Measurements from ENCODE around the genes H4C1 and H4C2.

DNA sequence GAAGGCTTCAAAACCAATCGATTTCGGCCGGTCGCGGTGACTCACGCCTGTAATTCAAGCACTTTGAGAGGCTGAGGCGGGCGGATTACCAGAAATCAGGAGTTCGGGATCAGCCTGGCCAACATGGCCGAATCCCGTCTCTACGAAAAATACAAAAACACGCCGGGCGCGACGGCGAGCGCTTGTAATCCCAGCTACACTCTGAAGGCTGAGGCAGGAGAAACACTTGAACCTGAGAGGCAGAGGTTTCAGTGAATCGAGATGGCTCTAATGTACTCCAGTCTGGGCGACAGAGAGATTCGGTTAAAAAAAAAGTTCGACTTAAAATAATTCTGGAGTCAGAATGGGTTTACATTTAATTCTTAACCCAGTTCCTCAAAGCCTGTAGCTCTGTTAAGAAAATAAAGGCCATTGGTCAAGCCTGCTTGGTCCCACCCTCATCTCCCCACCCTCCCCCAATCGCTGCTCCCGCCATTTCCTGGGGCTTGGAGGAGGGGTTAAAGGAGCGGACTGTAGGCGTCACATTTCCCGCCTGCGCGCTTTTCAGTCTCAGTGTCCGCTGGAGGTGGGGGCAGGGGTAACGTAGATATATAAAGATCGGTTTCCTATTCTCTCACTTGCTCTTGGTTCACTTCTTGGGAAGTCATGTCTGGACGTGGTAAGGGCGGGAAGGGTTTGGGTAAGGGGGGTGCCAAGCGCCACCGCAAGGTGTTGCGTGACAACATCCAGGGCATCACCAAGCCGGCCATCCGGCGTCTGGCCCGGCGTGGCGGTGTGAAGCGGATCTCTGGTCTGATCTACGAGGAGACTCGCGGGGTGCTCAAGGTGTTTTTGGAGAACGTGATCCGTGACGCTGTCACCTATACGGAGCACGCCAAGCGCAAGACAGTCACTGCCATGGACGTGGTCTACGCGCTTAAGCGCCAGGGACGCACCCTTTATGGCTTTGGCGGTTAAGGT, at the start of gene H4C1:
TSS of gene H4C1 (plus strand) at position 616 of the 960 bp plus-strand sequence.
- RRBS, 2 experiments = no CpG with 5 or more reads among the region's 60 CpGs
CAGE:
- cytosol, long polyA minus RNA = start-site peak on the minus strand centred at position 340 of the sequence, 24 bp wide, 19 reads
- cytosol, long polyA plus RNA = no peak
- long polyA plus RNA = no peak
- nucleus, long polyA minus RNA = no peak
- nucleus, long polyA plus RNA = no peak

DNA sequence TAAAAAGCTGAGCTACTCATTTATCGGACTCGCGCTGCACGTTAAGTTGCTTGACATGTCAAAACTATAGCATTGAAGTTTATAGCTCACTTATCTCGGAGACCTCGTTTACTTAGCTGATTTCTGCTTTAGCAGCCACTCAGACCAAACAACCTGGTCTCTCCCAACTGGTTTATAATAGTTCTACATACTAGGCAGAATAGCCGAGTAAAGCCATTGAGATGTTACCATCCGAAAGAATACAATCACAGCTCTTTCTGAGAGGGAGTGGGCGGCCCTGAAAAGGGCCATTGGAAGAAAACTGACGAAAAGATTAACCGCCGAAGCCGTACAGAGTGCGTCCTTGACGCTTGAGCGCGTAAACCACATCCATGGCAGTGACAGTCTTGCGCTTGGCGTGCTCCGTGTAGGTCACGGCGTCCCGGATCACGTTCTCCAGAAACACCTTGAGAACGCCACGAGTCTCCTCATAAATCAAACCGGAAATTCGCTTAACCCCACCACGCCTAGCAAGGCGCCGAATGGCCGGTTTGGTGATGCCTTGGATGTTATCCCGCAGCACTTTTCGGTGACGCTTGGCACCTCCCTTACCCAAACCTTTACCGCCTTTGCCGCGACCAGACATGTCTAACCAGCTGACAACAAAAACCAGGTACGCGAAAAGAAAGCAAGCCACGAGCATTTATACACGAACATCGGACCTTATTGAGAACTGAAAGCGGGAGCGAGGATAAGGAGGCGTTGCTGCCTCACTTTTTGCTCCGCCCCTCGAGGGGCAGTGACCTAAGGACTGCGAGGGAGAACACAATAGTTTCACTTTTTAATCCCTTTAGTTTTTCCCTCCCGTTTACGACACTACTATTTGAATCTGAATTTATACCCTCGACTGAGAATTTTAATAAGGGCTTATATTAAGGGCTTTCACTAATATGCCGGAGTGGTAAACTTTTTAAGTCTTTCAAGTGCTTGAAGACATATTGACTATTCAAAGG, at the start of gene H4C2:
TSS of gene H4C2 (minus strand) at position 656 of the 992 bp plus-strand sequence.
- RRBS, 2 experiments = no CpG with 5 or more reads among the region's 53 CpGs
CAGE:
- cytosol, long polyA minus RNA = no peak
- cytosol, long polyA plus RNA = no peak
- long polyA plus RNA = no peak
- nucleus, long polyA minus RNA = no peak
- nucleus, long polyA plus RNA = no peak

- RRBS, 2 experiments = no CpG with 5 or more reads among the region's 26 CpGs
CAGE:
- cytosol, long polyA minus RNA = no peak
- cytosol, long polyA plus RNA = no peak
- long polyA plus RNA = no peak
- nucleus, long polyA minus RNA = no peak
- nucleus, long polyA plus RNA = no peak
Measured at GRCh38 chr6:26033671-26034507, 471 bp upstream of the H2AC4 start.

DNA sequence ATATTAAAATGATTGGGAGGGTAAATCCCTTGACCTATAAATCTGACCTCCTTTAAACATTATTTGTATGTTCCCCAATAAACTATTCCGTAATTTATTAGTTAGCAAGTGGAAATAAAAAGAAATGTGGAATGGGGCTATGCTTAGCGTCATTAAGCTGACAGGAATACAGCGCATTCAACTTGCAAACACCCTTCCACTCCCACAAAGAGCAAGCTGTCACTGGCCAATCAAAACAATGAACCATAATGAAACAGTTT, 251 bp upstream of the H4C3 start:
- RRBS, 2 experiments = no CpG with 5 or more reads among the region's 3 CpGs
CAGE:
- cytosol, long polyA minus RNA = no peak
- cytosol, long polyA plus RNA = no peak
- long polyA plus RNA = no peak
- nucleus, long polyA minus RNA = no peak
- nucleus, long polyA plus RNA = no peak

DNA sequence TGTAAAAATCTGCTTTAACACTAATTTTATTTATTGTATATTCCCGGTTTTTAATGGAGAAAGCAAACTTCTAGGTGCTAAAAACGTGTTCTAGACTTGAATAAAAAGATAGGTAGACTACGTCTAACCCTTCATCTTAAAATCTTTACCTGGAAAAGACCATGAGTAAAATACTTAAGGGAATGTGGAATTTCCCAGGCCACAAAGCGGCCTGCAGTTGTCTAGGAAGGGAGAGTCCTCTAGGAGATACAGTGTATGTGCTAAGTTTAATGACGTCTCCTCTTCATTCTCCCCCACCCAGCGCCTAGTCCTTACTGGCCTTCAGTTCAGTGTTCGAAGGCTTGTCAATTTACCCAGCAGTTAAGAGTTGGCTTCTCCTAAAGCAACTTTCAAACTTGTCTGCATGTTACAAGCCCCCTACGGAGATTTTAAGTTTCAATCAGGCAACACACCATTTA, 1.4 kb downstream of the H2BC4 start:
- RRBS, 2 experiments = no CpG with 5 or more reads among the region's 8 CpGs
CAGE:
- cytosol, long polyA minus RNA = no peak
- cytosol, long polyA plus RNA = no peak
- long polyA plus RNA = no peak
- nucleus, long polyA minus RNA = no peak
- nucleus, long polyA plus RNA = no peak

DNA sequence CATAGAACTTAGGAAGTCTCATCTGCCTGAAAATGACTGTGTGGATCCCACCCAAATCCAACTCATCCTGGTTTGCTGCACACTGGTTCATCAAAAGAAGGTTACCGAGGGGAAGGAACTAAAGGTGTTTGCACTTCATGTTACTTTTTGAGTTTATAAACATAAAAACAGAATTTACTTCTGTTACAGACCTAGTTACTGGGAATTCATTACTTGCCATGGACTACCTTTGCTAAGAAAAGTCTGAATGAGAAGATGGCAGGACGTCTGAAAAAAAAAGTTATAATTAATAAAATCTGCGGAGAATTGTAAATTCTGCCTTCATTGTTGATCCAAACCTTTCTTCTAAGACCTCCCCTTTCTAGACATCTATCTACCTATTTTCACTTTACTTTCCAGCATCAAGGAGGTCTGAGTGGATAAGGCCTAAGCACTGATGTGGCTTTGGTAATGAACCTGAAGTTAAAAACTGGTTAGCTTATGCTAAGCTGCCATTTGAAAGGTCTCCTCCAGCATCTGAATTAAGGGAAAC, 12.5 kb upstream of the H2BC6 start:
- RRBS, 2 experiments = no CpG with 5 or more reads among the region's 3 CpGs
CAGE:
- cytosol, long polyA minus RNA = no peak
- cytosol, long polyA plus RNA = no peak
- long polyA plus RNA = no peak
- nucleus, long polyA minus RNA = no peak
- nucleus, long polyA plus RNA = no peak

GRCh38 chr6:26223214-26223649, 1.7 kb upstream of the H3C6 start:
- RRBS, 2 experiments = no CpG with 5 or more reads among the region's 7 CpGs
CAGE:
- cytosol, long polyA minus RNA = no peak
- cytosol, long polyA plus RNA = no peak
- long polyA plus RNA = no peak
- nucleus, long polyA minus RNA = no peak
- nucleus, long polyA plus RNA = no peak

DNA sequence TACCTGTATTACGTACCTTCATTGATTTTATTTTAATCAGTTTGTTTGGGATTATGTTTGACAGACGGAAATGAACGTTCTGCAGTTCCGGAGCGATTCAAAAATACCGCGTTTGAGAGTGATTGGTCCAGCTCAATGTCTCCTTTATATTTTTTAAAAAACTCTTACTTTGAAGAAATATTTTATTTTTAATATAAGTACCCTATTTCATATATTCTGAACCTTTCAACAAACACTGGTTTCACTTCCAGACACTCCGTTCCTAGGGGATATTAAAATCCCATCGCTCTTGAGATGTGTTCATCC, 349 bp upstream of the H3C7 start:
- RRBS, 2 experiments = no CpG with 5 or more reads among the region's 9 CpGs
CAGE:
- cytosol, long polyA minus RNA = no peak
- cytosol, long polyA plus RNA = no peak
- long polyA plus RNA = no peak
- nucleus, long polyA minus RNA = no peak
- nucleus, long polyA plus RNA = no peak

DNA sequence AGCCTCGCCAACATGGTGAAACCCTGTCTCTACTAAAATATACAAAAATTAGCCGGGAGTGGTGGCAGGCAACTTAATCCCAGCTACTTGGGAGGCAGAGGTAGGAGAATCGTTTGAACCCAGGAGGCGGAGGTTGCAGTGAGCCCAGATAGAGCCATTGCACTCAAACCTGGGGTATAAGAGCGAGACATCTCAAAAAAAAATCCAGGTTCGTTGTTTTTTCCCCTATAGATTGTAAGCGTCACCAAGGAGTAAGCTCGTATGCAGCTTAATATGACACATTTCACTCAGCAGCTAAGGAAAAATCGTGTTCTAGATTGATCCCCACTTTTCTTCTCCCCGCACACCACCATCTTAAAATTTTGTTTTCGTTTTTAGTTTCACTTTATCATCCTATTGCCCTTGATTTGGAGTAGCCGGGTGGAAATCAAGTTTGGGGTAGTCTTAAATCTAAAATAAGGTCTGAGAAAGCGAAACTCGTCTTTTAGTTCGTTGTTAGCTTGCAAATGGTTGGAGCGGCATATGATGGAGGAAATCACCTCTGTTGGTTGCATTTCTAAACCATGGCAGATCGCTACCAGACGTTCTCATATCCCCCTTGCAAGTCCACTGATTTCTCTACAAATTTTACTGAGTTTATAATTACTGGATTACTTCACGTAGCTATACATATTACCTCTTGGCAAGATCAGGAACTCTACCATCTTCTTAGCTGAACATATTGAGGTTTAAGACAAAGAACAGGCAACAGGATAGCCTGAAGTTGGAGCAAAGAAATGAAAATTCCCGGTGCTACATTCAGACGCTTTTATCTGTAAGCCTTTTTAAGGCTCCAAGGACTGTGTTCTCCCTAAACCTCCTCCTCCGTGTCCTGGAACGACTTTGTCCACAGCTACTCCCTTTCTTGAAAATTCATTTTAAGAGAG, 1.1 kb downstream of the H2BC10 start:
- RRBS, 2 experiments = no CpG with 5 or more reads among the region's 23 CpGs
CAGE:
- cytosol, long polyA minus RNA = no peak
- cytosol, long polyA plus RNA = no peak
- long polyA plus RNA = no peak
- nucleus, long polyA minus RNA = no peak
- nucleus, long polyA plus RNA = no peak

GRCh38 chr6:26377405-26378187, 5.3 kb upstream of the BTN2A2 start:
- RRBS, 2 experiments = no CpG with 5 or more reads among the region's 6 CpGs
CAGE:
- cytosol, long polyA minus RNA = no peak
- cytosol, long polyA plus RNA = no peak
- long polyA plus RNA = no peak
- nucleus, long polyA minus RNA = no peak
- nucleus, long polyA plus RNA = no peak

DNA sequence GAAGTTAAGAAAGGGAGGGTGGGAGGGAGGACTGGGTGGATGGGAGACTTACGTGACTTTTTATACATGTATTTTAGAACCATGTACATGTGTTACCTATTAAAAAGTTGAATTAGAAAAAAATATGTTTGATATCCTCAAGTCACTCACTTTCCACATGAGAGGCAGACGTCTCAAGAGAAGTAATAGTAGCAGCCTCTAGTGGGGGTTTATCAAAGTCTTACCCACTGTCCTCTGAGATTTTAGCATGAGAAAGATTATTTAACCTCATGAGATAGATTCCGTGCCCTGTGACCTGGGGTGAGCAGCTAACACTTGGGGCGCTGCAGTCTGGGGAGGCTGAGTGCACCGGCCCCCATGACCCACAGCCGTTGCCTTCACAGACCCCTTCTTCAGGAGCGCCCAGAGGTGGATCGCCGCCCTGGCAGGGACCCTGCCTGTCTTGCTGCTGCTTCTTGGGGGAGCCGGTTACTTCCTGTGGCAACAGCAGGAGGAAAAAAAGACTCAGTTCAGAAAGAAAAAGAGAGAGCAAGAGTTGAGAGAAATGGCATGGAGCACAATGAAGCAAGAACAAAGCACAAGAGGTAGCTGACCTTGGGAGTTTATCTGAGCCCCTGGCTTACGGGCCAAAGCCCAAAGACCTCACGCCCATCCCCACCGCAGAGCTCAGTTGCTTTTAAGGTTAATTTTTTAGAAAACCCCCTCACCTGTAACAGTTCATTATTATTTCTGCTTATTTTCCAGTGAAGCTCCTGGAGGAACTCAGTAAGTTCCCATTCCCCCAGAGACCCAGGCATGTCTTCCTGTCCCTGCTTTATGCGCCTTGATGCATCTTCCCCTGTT, 7.3 kb downstream of the BTN3A1 start:
- RRBS, 2 experiments = 100% methylated on average over 2 of the region's 14 CpGs; no CpG with 5 or more reads in 1 of the 2 experiments
CAGE:
- cytosol, long polyA minus RNA = no peak
- cytosol, long polyA plus RNA = no peak
- long polyA plus RNA = no peak
- nucleus, long polyA minus RNA = no peak
- nucleus, long polyA plus RNA = no peak

DNA sequence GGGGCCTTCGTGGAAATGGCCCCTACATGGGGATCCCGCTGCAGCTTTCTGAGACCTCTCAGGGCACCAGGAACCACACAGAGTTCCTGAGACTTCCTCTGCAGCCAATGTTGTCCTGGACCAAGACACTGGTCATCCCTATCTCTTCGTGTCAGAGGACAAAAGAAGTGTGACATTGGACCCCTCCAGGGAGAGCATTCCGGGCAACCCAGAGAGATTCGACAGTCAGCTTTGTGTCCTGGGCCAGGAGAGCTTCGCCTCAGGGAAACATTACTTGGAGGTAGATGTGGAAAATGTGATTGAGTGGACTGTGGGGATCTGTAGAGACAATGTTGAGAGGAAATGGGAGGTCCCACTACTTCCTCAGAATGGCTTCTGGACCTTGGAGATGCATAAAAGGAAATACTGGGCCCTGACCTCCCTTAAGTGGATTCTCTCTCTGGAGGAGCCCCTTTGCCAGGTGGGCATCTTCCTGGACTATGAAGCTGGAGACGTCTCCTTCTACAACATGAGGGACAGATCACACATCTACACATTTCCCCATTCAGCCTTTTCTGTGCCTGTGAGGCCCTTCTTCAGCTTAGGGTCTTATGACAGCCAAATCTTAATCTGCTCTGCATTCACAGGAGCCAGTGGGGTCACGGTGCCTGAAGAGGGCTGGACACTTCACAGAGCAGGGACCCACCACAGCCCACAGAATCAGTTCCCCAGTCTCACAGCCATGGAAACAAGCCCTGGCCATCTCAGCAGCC, 9.5 kb upstream of the BTN3A3 start:
- RRBS, 2 experiments = no CpG with 5 or more reads among the region's 8 CpGs
CAGE:
- cytosol, long polyA minus RNA = no peak
- cytosol, long polyA plus RNA = no peak
- long polyA plus RNA = no peak
- nucleus, long polyA minus RNA = no peak
- nucleus, long polyA plus RNA = no peak

- RRBS, 2 experiments = no CpG with 5 or more reads among the region's 4 CpGs
CAGE:
- cytosol, long polyA minus RNA = no peak
- cytosol, long polyA plus RNA = no peak
- long polyA plus RNA = no peak
- nucleus, long polyA minus RNA = no peak
- nucleus, long polyA plus RNA = no peak
Measured at GRCh38 chr6:26534838-26535173, 3.4 kb upstream of the HMGN4 start.

- RRBS, 2 experiments = no CpG with 5 or more reads among the region's 19 CpGs
CAGE:
- cytosol, long polyA minus RNA = no peak
- cytosol, long polyA plus RNA = no peak
- long polyA plus RNA = no peak
- nucleus, long polyA minus RNA = no peak
- nucleus, long polyA plus RNA = no peak
Measured at GRCh38 chr6:26555181-26555593, 17.0 kb downstream of the HMGN4 start.

DNA sequence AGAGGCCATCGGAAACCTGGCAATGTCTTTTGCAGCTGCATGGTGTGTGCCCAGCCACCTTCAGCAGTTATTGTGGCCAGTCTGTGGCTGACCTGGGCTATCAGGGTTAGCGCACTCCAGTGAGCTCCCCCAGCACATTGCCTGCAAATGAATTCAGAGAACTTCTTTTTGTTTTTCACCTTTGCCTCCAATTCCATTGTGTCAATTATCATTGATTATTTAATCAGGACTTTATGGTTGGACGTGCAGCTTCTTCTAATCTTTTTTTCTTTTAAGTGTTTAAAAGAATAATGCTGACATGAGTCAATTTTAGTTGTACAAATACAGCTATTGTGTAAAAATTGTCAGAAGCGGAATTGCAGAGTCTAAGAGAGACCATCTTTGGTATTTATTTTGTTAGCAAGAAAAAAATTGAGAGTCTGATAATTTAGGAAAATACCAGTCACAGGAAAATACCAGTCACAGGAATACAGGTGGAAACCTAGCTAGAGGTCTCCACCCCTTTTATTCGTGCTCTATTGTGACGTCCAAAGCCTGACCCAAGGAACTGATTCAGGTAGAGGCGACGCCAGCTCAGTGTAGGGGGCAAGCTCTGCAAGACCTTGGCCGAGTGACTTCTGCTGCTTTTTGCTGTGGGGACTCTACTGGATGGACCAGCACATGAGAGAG, 5.5 kb downstream of the ABT1 start:
- RRBS, 2 experiments = no CpG with 5 or more reads among the region's 9 CpGs
CAGE:
- cytosol, long polyA minus RNA = no peak
- cytosol, long polyA plus RNA = no peak
- long polyA plus RNA = no peak
- nucleus, long polyA minus RNA = no peak
- nucleus, long polyA plus RNA = no peak

GRCh38 chr6:26730465-26730715, 70.8 kb upstream of the ZNF322 start:
- RRBS, 2 experiments = no CpG with 5 or more reads among the region's 14 CpGs
CAGE:
- cytosol, long polyA minus RNA = no peak
- cytosol, long polyA plus RNA = no peak
- long polyA plus RNA = no peak
- nucleus, long polyA minus RNA = no peak
- nucleus, long polyA plus RNA = no peak

GRCh38 chr6:26956280-26957265, 176.0 kb downstream of the H2BC11 start:
- RRBS, 2 experiments = no CpG with 5 or more reads among the region's 73 CpGs
CAGE:
- cytosol, long polyA minus RNA = no peak
- cytosol, long polyA plus RNA = no peak
- long polyA plus RNA = no peak
- nucleus, long polyA minus RNA = no peak
- nucleus, long polyA plus RNA = no peak

DNA sequence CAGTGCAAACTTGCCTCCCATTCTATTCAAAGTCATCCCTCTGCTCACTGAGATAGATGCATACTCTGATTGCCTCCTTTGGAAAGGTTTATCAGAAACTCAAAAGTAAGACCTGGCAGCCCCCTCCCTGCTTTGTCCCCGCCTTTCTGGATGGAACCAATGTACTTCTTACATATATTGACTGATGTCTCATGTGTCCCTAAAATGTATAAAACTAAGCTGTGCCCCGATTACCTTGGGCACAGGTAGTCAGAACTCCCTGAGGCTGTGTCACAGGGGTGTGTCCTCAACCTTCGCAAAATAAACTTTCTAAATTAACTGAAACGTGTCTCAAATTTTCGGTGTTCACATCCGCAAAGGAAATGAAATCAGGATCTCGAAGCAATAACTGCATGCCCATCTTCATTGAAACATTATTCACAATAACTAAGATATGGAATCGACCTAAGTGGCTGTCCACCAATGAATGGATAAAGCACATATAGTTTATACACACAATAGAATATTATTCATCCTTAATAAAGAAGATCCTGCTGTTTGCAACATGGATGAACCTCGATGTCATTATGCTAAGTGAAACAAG, 114.1 kb downstream of the H2BC11 start:
- RRBS, 2 experiments = no CpG with 5 or more reads among the region's 9 CpGs
CAGE:
- cytosol, long polyA minus RNA = no peak
- cytosol, long polyA plus RNA = no peak
- long polyA plus RNA = no peak
- nucleus, long polyA minus RNA = no peak
- nucleus, long polyA plus RNA = no peak

DNA sequence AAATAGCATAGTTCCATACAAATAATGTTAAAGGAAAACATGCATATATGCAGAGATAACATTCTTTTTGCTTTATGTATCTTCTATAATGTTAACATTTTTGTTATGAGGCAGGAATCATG, 262 bp upstream of the H4C9 start:
CAGE:
- cytosol, long polyA minus RNA = no peak
- cytosol, long polyA plus RNA = no peak
- long polyA plus RNA = no peak
- nucleus, long polyA minus RNA = no peak
- nucleus, long polyA plus RNA = no peak

GRCh38 chr6:27230319-27230782, 17.1 kb upstream of the PRSS16 start:
- RRBS, 2 experiments = under 1% methylated on average over 4 of the region's 18 CpGs
CAGE:
- cytosol, long polyA minus RNA = no peak
- cytosol, long polyA plus RNA = no peak
- long polyA plus RNA = no peak
- nucleus, long polyA minus RNA = no peak
- nucleus, long polyA plus RNA = no peak

Data from HepG2 (cell line).